Neural progenitor cell (in vitro differentiated cells): ENCODE results near the genes HNRNPH3, PBLD, STOX1, FAM241B and NPFFR1.

DNA sequence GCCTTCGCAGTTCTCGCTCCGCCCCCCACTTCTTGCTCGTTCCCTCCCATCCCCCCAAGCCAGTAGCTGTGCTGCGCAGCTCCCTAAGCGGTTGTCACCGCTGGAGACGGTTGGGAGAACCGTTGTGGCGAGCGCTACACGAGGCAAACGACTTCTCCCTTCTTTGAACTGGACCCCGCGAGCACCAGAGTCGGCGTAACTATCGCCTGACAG lies at the start of gene HNRNPH3:
Gene HNRNPH3 (plus strand): TSS at position 62 of the 213 bp plus-strand sequence.
- RAMPAGE, long total RNA = start-site peak on the plus strand centred at position 88 of the sequence, 53 bp wide, 805 and 560 reads in 2 replicates

DNA sequence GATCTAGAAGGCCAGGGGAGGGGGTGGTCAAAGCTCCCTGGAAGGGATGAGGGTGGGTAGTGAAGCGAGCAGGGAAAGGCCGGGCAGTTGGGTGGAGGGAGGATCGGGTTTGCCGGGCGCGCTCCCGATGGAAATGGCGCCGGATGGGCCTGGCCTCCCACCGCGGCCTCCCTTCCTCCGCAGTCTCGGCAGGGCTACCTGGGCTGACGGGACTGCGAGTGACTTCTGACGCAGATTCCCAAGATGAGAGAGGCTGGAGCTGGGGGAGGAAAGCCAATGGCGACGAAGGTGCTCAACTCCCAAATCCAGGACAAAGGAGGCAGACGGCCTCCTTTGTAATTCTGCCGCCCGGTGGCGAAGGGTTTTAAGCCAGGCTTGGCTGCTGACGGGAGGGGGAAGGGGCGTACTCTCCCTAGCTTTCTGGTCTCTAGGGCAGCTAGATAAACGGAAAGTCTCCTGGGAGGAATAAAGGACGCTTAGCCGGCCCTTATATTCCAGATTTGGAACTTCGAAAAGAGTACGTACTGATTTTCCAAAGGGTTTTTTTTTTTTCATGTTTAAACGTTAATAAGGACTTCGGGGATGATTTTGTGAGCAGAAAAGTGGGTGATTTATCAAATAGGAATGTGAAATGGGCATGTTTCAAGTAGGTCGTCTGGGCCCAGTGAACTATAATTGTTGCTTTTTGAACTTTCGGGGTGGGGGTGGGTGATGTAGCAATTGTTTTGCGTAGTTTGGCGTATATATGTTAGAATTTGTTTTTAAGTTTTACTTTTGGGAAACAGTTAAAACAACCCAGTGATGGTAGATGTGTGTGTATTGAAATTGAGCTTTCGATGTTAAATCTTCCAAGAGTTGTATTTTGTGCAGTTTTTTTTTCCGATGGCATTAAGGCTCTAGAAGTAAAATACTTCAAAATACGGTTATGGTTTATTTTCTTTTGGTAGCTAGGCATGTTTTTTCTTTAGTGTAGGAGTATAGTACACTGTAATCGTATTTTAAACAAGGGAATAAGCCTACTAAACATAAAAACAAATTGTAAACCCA lies at the start of gene PBLD:
Gene PBLD (minus strand): TSS at position 343 of the 1,047 bp plus-strand sequence.
- RAMPAGE, long total RNA = start-site peak on the minus strand centred at position 327 of the sequence, 40 bp wide, 13 and 40 reads in 2 replicates

GRCh38 chr10:68341404-68342209 lies 8.9 kb upstream of the PBLD start:
- RAMPAGE, long total RNA = no peak

GRCh38 chr10:68618220-68618449 lies 58.0 kb downstream of the TET1 start:
- RAMPAGE, long total RNA = no peak

- RAMPAGE, long total RNA = no peak
These were observed 852 bp downstream of the CCAR1 start for GRCh38 chr10:68721971-68722210.

DNA sequence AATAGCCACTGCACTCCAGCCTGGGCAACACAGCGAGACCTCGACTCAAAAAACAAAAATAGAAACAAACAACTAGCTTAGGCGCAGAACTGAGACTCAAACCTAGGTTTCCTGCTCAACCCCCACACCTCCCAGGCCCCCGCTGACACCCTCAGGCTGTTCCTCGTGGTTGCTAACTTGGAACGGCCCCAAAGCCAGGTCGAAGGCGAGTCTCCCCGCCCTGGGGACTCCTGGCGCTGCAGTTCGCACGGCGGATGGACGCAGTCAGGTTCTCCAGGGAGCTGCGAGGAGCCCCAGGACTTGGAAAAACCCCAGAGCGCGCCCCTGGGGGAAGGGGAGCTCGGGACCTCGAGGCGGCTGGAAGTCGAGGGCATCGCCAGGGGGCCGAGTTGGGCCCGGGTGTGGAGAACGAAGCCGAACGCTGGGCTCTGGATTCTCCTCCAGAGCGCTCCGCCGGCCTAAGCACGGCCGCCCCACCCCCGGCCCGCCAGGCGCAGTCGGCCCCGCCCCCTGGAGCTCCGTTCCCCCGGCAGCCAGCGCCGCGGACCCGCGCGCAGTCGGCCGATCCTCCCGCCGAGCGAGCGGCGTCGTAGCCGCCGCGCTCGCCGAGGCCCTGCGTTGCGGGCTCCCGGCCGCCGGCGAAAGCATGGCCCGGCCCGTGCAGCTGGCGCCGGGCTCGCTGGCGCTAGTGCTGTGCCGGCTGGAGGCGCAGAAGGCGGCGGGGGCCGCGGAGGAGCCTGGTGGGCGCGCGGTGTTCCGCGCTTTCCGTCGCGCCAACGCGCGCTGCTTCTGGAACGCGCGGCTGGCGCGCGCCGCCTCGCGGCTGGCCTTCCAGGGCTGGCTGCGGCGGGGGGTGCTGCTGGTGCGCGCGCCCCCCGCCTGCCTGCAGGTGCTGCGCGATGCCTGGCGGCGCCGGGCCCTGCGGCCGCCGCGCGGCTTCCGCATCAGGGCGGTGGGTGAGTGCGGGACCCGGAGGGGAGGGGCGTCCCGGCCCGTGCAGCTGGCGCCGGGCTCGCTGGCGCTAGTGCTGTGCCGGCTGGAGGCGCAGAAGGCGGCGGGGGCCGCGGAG lies at the start of gene STOX1:
Gene STOX1 (plus strand): TSS at position 554 of the 1,069 bp plus-strand sequence.
- RAMPAGE, long total RNA = no peak

GRCh38 chr10:69047466-69048034 lies 40.4 kb upstream of the SRGN start:
- RAMPAGE, long total RNA = no peak

DNA sequence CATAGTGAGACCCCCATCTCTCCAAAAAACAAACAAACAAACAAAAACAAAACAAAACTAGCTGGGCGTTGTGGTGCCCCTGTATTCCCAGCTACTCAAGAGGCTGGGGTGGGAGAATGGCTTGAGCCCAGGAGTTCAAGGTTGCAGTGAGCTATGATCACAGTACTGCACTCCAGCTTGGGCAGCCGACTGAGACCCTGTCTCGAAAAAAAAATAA lies 8.8 kb downstream of the SRGN start:
- RAMPAGE, long total RNA = no peak

DNA sequence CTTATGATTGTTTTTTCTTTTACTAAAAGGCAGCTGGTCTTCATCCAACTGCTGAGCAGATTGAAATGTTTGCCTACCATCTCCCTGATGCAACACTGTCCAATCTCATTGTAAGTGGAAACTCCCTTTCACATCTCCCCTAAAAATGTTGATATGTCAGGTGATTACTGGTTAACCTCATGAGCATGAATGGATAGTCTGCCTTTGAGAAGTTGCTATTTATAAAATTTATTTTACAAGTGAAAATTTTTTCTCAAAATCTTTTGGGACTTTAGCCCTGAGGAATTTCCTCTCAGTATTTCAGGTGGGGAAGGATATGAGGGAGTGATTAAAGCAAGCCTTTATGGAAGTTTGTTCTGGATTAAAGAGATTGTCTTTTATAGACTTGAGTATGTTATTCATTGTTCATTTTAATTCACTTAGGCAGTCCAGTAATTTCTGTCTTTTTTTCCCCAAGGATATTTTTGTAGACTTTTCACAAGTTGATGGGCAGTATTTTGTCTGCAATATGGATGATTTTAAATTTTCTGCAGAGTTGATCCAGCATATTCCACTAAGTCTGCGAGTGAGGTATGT lies 17.6 kb upstream of the HKDC1 start:
- RAMPAGE, long total RNA = no peak

- RAMPAGE, long total RNA = no peak
These were observed 3.0 kb upstream of the HK1 start for GRCh38 chr10:69315523-69316109.

DNA sequence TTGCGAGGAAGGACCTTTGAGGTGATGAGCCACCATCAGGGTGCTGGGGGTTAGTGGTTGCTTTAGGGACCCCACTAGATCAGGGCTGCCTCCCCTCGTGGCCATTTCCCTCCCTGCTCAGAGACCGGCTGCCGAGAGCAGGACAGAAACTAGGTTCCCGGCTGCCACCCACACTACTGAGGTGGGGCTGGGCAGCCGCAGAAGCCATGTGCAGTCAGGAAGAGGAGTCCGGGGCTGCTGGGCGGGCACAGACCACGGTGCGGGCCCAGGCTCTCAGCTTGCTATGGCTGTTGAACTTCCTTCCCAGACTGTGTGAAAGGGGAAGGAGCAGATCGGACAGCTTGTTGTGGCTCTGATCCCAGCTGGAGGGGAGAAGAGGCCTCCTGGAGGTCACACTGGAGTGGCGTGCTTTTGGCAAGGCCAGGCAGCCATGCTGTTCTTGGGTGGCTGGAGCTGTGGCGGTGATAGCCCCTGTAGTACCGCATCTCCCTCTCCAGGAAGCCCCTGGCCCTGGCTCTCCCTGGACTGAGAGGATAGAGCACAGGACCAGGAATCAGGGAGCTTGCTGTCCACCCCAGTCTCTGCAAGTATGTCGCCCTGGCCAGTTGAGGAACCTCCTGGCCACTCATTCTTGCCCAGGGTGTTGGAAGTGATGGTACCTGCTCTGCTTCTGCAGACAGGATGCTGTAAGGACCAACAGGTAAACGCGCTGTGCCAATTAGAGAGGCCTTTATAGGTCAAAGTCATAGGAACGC lies 16.5 kb downstream of the HK1 start:
- RAMPAGE, long total RNA = no peak

DNA sequence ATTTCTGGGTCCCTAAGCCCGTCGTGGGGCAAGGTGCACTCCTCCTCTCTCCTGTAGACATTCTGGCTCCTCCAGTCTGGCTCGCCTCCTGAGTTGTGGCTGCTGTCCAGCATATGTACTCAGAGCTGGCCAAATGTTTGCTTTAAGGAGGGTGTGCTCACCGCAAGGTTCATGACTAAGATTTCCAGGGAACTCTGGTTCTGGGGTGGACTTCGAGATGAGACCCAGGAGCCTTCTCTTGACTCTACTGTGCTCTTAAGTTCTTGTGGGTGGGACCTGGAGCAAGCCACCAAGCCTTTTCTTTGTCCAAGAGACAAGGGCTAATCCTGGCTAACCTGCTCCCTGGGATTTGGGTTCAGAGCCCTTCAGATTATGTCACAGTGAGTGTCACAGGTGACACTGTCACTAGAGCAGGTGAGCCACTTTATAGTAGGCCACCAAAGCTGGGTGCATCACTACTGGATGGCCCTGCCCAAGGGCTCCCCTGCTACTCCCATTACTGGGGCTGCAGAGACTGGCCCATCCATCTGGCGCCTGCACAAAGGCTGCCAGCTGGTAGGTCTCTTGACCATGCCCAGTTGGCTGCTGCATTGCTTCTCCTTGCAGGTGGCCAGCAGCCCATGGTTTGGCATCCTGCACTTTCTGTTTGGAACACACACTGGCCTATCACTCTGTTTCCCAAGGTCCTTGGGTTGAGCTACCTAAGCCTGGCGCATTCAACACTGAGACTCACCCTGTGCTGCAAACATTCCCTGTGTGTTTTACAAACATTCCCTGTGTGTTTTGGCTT lies 42.4 kb downstream of the HK1 start:
- RAMPAGE, long total RNA = no peak

DNA sequence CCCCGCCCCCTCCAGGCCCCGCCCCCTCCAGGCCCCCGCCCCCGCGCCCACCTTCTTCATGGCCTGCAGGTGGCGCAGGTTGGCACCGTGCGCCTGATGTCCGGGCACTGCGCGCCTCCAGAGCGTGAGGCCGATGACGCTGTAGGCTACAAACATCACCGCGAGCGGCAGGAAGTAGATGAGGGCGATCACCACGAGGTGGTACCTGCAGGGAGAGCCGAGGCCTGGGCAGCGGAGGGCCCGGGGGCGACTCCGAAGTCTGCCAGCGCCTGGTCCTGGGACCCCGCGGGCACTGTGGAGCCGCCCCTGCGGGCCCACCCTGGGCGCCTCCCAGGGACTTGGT lies 7.9 kb downstream of the TACR2 start:
- RAMPAGE, long total RNA = no peak

DNA sequence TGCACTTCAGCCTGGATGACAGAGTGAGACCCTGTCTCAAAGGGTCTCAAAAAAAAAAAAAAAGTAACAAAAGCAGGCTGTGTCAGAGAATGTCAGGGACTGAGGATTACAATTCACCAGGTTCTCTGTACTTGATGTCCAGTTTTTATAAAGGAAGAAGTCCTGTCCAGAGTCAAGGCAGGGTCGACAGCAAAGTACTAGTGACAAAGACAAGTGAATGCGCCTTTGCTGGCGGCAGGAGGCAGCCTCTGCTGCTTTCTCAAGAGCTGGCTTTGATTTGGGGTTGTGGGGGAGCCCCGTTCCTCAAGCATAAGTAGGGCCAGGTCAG lies 25.2 kb downstream of the TSPAN15 start:
- RAMPAGE, long total RNA = no peak

- RAMPAGE, long total RNA = no peak
These were observed 2.5 kb upstream of the NEUROG3 start for GRCh38 chr10:69575710-69576078.

DNA sequence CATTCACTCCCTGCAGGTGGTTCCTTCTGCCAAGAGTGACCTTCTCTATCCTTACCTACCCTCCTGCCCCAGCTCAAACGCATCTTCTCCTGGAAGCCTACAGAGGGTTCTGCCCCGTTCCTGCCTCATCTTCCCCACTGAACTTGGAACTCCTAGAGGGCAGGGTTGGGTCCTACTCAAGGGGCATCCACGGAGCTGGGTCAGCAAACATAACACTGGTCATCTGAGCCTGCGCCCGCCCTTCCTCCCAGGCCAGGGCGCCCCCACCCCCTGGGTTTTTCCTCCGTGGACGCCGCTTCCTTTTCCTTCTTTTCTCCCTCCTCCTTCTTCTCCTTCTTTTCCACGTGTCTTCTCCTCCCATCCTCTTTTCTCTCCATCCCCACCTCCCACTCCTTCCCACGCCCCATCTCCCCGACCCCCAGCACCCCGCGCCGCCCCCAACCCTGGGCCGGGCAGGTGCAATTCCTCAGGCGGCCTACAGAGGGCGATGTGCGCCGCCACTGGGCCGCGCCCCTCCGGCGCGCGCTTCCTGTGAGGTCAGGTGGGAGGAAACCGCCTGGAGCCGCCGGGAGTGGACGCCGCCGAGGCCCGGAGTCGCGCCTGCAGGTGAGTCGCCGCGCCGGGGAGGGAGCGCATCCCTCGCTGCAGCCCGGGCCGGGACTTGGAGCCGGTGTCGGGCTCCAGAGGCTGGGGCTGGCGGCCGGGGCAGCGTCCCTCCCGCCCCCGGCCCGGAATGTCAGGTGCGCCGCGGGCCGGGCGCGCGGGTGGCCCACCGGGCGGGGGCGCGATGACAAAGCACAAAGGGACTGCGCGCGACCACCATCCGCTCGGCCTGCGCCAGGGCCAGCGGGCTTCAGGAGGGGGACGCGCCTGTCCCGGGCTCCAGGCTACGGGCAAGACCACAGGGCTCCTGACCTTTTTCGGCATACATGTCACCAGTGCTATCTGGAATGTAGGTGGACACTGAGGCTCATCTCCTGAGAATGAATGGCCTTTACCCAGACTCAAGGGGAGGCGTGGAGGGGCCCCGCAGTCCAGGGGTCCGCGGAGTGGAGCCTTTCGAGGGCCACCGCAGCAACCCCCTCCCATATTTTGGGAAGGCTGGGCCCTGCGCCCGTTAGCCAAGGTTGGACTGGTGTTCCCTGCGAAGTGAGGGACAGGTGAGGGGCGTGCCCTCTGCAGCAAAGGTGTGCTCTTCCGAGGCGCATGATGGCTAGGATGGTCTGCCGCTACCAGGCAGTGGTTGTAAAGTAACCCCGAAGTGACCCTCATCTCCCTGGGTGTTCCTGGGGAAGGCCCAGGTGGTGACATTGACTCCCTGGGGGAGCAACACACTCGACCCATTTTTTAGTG lies at the start of gene FAM241B:
Gene FAM241B (plus strand): TSS at position 540 of the 1,353 bp plus-strand sequence.
- RAMPAGE, long total RNA = no peak

DNA sequence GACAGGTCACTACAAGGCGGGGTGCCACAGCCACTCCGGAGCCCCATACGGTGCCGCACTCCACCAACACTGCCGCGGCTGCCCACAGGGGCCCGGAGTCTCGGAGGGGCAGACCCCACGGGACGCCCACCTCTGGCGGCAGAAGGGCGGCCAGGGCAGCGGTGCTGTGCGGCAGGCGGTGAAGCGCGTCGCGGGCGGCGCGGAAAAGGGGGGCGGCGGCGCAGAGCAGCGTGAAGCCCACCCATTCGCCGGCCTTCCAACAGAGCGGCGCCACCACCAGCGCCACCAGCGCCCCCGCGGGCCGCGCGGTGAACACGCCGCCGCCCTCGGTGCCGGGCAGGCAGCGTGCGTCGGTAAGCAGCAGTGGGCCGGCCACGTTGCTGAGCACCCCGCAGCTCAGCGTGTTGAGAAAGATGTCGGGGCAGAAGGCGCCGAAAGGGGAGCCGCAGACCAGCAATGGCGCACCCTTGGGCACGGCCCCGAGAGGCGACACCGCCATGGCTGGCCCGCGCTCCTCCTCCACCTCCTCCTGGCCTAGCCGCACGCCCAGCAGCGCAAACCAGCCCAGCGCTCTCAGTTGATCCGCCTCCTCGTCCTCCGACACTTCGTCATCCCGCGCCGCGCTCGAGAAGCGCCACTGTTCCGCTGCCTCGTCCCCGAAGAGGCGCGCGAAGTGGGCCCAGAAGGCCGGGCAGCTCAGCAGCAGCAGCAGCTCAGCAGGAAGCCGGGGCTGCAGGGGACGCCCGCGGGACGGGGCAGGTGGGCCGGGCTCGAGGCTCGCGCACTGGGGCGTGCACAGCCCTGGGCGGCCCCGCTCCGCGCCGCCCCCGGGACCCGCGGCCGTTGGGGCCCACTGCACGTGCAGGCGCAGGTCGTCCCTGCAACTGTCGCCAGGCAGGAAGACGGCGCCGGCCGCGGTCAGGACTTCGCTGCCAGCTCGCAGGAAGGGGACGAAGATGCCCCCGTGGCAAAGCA lies 737 bp downstream of the TYSND1 start:
- RAMPAGE, long total RNA = no peak

DNA sequence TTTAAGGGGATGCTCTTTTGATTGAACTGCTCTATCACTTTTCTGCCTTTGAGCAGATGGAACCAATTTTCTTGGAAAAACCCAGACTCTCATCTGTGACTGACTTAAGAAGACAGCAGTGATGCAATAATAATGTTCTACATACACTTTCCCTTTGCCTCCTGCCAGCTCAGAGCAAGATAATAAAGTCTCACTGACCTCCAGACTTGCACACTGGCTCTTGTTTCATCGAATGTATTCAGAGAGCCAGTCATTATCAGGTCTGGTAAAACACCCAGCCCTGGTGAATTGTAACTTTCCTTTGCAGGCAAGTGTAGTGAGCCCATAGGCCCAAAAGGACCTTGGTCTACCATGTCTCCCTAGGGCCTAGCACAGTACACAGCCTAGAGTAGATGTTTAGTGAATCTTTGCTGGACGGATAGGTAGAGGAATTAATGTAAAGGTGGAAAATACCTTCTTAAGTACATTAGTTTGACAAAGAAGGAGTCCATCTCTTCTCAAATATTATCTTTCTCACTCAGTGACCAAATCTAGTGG lies 1.9 kb upstream of the PPA1 start:
- RAMPAGE, long total RNA = no peak

- RAMPAGE, long total RNA = no peak
These were observed 22.5 kb upstream of the PPA1 start for GRCh38 chr10:70255537-70256296.

DNA sequence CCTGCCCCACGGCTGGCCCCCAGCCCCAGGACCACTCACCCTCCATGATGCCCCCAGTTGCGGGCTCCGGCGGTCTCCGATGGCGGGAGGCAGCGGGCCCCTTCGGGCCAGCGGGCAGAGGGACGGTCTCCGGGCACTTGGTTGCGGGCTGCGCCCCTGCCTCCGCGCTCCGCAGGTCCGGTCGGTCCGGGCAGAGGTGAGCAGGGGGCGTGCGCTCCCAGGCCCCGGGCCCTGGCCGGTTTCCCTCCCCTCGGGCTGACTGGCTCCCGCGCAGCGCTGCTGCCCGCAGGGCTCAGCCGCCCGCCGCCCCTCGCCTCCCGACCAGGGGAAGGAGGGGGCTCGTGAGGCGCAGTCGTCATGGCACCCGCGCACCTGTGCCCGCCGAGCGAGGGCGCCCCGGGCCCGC lies at the start of gene NPFFR1:
Gene NPFFR1 (minus strand): TSS at position 374 of the 406 bp plus-strand sequence.
- RAMPAGE, long total RNA = no peak